ENCODE results near the gene AQR.

- RRBS, 2 experiments, result 97 to 98% methylated on average over 2 to 5 of the region's 22 CpGs
Measured at GRCh38 chr15:34488879-34489569, 51.4 kb upstream of the GOLGA8A start.

- RRBS, 2 experiments, result no CpG with 5 or more reads among the region's 2 CpGs
Measured at GRCh38 chr15:34652480-34653440, 69.3 kb upstream of the GOLGA8B start.

GRCh38 chr15:34969127-34970220 lies at the start of gene AQR:
Gene AQR, minus strand, starts transcription at chr15:34969742.
- RRBS, 2 experiments, result 1 to 2% methylated on average over 7 to 9 of the region's 51 CpGs

DNA sequence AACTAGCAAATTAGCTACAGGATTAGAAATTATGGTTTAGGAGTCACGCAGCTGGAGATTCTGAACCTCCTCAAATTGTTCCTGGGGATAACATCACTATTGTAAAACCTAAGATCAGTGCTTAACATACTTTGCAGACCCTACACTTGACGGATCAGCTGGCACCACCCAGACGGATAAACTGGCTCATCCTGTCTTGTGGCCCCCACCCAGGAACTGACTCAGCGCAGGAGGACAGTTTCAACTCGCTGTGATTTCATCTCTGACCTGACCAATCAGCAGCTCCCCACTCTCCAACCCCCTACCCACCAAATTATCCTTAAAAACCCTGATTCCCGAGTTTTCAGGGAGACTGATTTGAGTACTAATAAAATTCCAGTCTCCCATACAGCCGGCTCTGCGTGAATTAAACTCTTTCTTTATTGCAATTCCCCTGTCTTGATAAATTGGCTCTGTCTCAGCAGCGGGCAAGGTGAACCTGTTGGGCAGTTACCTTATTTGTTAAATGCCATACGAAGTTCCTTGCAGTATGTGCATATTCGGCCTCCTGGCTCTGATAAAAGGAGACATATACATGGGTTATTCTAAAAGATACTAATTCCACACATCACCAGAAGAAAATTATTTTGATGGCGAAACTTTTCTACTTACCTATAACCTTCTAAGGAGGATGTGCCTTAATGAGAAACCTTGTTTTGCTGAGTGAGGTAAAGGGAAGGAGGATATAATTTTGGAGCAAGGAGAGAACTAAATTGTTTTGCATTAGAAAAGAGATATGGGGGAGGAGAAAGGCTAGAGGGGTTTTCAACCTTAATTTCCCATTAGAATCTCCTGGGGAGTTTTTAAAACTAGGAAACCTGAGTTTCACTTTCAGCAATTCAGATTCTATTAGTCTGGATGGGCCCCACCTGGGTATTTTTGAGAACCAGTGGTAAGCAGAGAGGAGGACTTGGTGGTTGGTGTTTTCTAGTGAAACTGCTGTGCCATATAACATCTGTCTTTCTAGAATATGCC lies 23.3 kb downstream of the NANOGP8 start:
- RRBS, 2 experiments, result no CpG with 5 or more reads among the region's 12 CpGs

- RRBS, 2 experiments, result no CpG with 5 or more reads among the region's 7 CpGs
Measured at GRCh38 chr15:35282883-35283719, 198.0 kb upstream of the NANOGP8 start.

DNA sequence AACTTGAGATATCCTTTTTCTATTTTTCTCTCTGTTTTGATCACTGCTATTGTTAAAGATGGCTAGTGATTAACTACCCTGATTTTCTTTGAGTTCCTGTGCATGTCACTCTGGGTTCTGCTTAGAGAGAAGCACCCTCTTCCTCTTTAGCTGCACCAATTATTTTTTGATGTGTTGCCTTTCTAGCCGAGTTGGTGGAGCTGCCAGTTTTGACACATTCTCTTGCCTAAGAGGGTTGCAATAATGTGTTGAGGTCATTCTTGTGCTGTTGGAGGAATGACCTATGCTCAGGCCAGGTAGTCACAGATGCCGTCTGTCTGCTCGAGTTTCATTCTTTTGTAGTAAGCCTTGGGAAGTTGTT lies 84.5 kb upstream of the DPH6 start:
- RRBS, 2 experiments, result no CpG with 5 or more reads among the region's 3 CpGs

GRCh38 chr15:36047186-36047816 lies 501.3 kb upstream of the DPH6 start:
- RRBS, 2 experiments, result no CpG with 5 or more reads among the region's 23 CpGs

- RRBS, 2 experiments, result no CpG with 5 or more reads among the region's 5 CpGs
Measured at GRCh38 chr15:36601477-36601988, 22.1 kb downstream of the CDIN1 start.

DNA sequence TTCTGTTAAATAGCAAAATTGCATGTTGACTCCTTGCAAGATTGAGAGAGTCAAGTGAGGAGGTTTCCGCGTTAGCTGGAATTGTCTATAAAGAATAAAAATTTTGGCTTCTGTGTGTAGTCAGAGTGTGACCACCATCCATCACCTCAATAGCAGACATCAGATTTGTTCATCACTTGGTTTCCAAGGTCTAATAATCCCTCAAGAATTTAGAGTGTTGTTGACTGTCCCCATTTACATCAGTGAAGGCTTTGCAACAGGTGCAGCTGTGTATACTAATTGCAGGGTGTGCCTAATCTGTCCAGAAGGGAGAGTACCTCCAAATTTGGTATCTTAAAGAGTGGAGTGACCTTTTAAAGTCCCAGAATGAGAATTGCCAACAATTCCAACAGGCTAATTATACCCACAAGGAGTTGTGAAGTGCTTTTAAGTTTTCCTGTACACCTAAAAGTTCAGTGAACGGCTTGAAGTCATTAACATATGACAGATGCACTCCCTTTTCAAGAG lies 26.1 kb downstream of the CDIN1 start:
- RRBS, 2 experiments, result no CpG with 5 or more reads among the region's 3 CpGs

DNA sequence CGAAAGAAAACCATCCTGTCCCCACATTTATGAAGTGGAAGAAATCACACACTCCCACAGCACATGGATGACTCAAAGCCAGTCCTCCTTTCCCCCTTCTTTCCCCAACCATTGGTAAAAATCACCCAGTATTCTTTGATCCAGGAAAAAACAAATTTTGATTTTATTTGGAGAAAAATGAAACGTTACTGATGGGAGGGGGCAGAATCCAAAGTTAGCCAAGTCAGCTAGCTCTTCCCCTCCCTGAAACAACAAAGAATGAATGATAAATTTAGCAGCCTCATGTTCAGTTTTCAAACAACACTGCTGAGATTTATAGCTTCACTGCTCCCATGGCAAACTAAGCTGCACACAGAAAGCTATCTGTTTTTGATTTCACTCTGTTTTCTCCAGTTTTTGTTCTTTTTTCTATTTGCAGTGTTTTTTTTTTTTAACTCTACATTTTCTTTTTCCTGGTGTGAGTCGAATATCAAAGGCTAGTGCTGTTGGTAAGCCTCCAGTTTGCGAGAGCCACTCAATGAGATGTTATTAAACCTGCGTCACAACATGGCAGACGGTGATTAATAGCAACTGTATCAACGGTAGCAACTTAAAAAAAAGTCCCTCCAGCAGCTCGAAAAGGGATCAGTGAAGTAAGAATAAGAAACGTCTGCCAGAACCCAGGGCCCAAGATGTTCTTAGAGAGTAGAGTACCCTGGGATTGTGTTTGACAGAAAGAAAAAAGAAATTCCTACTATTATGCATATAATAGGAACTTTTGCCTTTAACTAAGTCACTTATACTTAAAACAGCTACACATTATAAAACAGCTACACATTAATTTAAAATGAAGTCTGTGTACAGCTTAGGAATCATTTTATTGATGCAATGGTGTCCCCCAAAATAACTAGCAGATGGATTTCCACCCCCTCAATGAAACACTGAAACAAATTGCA lies 84.2 kb downstream of the MEIS2 start:
- RRBS, 2 experiments, result no CpG with 5 or more reads among the region's 9 CpGs

DNA sequence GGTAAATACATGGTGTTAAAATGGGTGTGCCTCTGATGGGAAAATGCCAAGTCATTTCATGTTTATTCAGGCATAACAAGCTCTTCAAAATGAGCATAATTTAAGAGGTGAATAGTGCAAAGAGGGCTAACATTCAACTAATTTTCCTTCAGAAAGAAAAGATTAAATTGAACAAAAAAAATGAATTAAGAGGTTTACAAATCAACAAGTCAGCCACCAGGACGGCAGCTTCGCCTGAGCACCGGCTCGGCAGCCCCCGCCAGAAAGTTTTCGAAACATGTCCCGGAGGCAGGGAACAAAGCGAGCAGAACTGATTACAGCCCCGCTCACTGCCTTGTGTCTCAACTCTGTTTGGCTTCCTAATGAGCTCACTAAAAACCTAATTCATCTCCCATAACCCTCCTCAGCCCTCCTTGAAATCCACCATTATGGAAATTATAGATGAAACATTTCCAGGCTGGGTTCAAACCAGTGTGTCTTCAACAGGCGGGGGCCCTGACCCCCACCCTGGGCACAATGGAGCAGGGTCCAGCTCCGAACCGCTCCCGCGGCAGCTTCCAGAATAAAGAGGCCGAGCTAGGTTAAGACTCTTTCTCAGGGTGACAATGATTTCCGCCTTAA lies 43.9 kb downstream of the MEIS2 start:
- RRBS, 2 experiments, result 3% methylated on average over 3 of the region's 16 CpGs; no CpG with 5 or more reads in 1 of the 2 experiments

GRCh38 chr15:37095095-37095539 lies 5.2 kb downstream of the MEIS2 start:
- RRBS, 2 experiments, result no CpG with 5 or more reads among the region's 28 CpGs

DNA sequence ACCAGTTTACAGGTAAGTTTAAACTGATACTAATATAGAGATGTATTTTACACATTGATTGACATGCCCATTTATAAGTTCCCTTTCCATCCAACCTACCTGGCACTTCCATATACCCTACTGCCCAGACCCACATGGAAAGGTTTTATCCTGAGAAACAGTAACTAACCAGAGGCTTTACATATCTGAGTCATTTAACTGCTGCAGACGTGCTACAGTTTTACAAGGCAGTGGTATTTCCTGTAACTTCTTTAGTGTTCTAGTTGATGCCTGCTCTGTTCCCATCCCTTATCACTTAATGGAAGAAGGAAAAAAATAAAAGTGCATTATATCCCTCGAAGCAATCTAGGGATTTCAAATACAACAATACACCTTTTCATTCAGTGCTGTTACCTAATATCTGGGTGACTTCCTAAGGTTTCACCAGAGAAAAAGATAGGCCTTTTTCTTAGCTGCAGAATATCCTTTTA lies 107.1 kb downstream of the TMCO5A start:
- RRBS, 2 experiments, result no CpG with 5 or more reads among the region's 2 CpGs

DNA sequence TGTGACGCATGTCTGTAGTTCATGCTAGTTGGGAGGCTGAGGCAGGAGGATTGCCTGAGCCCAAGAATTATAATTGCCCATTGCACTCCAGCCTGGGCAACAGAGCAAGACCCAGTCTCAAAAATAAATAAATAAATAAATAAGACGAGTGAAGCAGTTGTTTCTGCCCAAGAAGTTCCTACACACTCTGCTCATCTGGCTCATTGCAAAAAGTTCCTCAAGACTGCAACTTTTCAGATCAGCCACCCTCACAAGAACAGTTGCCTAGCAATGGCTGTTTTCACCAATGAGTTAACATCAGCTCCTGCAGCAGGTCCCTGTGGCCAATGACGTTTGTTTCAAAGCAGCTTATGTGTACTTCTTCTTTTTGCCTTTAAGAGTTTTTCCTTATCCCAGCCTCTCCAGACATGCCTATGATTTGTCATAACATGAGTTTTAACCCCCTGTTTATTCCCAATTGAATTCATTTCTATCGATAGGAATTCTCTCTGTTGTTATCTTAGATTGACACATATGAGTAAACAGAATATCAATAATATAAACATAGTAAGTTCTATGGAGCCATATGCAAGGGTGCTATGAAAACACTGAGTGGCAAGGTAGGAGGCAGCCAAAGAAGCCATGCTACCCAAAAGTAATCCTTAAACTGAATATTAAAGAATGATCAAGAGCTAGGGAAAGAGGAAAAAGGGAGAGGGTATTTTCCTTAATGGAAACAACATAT lies 118.3 kb upstream of the SPRED1 start:
- RRBS, 2 experiments, result no CpG with 5 or more reads among the region's 4 CpGs

DNA sequence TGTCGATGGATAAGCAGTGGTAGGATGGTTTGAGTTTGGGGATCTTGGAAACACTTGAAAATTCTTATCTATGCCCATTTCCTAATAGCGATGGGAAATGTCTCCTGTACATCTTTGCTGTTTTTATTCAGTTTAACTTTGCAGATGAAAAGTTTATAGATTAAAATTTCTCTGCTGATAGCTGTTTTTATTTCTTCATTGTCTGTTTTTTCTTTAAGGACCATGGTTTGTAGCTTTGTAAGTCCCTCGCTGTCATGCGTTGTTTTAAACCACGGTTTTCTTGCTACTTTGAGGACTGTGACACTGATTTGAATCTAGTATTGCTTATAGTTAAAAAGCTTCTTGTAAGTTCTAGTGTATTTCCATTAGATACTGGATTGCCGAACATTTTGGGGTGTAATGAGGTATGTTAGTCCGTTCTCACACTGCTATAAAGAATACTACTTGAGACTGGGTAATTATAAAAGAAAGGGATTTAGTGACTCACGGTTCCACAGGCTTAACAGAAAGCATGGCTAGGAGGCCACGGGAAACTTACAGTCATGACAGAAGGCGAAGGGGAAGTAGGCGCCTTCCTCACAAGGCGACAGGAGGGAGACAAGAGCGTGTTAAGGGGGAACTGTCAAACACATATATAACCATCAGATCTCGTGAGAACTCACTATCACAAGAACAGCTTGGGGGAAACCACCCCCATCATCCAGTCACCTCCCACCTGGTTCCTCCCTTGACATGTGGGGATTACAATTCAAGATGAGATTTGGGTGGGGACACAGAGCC lies 30.2 kb downstream of the SPRED1 start:
- RRBS, 2 experiments, result no CpG with 5 or more reads among the region's 14 CpGs

DNA sequence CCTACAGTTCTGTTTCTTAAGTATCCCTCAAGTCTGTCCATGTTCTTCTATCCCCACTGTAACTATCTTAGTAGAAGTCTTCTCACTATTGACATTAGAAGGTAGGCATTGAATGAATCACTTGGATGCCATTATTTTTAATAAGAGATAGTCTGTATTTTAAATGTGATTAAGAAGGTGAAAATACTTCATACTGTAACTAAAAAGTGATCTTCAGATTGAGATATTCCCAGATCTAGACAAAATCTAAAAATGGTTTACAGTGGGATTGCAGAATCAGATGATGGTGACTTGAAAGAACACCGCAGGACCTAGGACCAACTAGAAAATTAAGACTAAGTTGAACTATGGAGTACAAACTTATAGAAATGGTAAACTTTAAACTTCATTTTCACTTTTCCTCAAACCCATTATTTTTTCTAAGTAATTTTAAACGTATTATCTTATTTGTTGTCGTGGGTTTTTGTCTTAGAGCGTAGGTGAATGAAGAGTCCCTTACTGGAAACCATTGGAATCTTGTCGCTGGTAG lies 94.3 kb upstream of the FAM98B start:
- RRBS, 2 experiments, result no CpG with 5 or more reads among the region's 5 CpGs

- RRBS, 2 experiments, result no CpG with 5 or more reads among the region's 4 CpGs
Measured at GRCh38 chr15:38670416-38671155, 106.0 kb upstream of the RASGRP1 start.

- RRBS, 2 experiments, result no CpG with 5 or more reads among the region's 1 CpG
Measured at GRCh38 chr15:38886455-38887013, 321.9 kb upstream of the RASGRP1 start.

- RRBS, 2 experiments, result no CpG with 5 or more reads among the region's 13 CpGs
Measured at GRCh38 chr15:39213208-39214136, 367.4 kb upstream of the THBS1 start.

GRCh38 chr15:39248009-39248567 lies 332.8 kb upstream of the THBS1 start:
- RRBS, 2 experiments, result no CpG with 5 or more reads among the region's 3 CpGs